Placental pericyte (primary cell): ENCODE data around the genes RPL21, RASL11A and FLT1.

DNA sequence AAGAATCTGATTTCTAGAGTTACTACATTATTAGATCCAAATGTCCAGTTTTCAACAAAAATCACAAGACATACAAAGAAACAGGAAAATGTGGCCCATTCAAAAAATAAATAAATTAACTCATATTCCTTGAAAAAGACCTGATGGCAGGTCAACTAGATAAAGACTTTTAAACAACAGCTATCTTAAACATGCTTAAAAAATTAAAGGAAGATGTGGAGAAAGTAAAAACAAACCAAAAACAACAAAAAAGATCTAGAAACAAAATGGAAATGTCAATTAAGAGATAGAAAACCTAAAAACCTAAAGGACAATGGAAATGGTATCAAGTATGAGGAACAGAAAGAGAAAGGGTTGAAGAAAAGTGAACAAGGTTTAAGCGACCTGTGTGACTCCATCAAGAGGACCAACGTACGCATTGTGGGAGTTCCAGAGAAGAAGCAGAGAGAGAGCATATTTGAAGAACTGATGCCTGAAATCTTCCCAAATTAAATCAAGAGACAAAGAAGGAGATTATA is 62.9 kb downstream of the CDK8 start:
- CAGE, long polyA plus RNA, result no peak

- CAGE, long polyA plus RNA, result no peak
Observed at GRCh38 chr13:26600482-26601011, 43.1 kb downstream of the WASF3 start.

DNA sequence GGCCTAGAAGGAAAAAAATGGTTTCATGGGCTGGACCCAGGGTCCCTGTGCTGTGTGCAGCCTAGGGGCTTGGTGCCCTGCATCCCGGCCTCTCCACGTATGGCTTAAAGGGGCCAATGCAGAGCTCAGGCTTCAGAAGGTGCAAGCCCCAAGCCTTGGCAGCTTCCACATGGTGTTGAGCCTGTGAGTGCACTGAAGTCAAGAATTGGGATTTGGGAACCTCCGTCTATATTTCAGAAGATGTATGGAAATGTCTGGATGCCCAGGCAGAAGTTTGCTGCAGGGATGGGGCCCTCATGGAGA is 22.2 kb downstream of the GPR12 start:
- CAGE, long polyA plus RNA, result no peak

DNA sequence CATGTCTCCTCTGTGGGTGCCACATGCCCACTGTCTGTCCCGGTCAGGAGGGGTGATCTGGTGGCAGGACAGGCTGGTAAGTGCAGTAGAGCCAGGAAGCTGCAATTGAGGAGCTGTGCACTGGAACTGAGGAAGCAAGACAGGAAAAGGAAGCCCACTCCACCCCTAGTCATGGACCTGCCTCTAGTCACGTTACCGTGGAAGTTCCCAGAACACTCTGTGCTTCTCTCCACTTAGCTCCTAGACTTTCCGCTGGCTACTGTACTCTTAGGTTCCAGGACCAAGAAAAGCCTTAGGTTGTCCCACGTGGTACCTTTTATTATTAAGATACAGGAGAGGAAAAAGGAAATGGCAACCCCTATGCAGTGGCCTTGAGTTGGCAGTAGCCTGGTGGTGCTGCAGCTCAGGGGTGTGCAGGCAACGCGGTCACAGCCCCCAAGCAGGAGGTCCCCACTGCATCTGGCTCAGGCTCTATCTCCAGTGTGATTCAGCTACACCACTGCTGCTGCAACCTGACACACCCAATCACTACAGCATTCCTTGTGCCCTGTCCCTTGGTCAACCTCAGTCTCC is 24.2 kb upstream of the GPR12 start:
- CAGE, long polyA plus RNA, result no peak

DNA sequence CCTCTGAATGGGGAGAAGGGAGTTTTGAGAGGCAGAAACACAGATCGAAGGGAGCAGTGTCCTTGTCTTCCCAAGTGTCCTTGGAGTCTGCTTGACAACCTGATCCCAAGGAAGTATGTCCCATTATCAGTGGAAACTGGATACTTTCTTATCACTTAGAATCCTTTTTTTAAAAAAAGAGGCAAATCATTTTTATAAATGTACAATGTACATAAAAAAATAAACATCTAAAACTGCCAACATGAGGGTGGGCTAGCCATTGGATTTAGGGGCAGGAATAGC is 195.5 kb upstream of the GPR12 start:
- CAGE, long polyA plus RNA, result no peak

DNA sequence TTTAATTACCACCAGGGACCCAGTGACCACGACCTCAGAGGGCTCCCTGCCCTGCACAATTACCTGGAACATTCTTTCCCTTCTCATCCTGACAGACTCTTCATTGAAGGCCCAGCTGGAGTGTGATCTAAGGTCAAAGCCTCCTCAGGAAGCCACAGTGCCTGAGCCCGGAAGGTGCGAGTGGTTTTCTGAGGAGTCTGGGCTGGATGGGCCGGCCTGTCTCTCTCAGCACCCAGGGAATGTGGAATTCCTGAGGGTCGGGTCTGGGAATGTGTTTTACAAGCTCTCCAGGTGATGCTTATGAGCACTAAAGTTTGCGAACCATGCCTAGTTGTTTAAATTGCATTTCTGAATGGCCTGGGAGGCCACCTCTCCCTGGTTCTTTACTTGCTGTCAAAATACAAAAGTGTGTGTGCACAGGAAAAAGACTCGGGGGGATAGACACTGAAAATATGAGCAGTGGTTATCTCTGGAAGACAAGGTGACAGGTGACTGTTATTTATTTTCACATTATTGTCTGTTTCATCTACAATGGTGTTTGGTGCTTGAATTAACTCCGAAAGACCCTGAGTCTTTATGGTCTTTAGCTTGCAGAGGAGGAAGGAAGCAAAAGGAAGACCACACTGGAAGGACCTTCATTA is 193.0 kb downstream of the USP12 start:
- CAGE, long polyA plus RNA, result no peak

DNA sequence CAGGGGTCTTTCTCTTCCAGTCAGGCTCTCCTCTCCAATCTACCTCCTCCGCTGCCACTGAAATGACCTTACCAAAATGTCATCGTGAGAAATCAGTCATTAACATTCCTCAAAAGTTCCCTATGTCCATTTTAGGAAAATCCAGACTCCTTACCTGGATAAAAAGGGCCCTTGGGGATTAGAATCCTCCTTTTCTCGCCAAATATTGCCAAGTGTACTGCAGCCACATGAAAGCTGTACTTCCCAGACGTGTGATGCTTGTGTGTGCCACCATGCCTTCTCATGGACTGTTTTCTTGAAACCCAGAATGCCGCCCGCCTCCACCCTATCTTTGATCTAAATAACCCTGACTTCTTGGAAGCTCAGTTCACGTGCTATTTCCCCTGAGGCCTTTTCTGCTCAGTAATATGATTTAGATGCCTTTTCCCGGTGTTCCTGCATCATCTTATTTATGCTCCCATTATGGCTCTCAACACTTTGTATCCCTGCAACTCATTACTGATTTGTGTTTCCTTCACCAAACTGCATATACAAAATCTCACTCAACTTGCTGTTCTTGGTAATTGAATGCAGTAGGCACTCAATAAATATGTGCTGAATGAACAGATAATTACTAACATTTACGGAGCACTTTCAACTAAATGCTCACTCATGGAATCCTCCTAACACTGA is 116.1 kb downstream of the USP12 start:
- CAGE, long polyA plus RNA, result no peak

GRCh38 chr13:27251154-27252073 is at the start of gene RPL21:
Gene RPL21, plus strand, starts transcription at chr13:27251558.
- CAGE, long polyA plus RNA, result no peak

DNA sequence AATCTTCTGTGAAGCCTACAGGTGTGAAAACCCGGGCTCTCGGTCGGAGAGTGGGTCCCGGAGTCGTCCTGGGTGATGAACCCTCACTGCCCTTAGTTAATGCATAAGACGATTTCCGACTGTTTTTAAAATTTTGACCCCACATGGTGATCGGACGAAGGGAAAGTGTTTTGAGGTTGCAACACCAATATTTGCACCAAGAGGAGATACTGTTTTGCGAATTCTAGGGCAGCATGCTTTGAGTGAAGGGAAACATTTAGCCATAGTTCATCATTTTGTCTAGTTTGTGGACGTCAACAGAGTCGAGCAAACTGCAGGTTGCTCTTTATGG is 681 bp downstream of the RPL21 start:
- CAGE, long polyA plus RNA, result no peak

DNA sequence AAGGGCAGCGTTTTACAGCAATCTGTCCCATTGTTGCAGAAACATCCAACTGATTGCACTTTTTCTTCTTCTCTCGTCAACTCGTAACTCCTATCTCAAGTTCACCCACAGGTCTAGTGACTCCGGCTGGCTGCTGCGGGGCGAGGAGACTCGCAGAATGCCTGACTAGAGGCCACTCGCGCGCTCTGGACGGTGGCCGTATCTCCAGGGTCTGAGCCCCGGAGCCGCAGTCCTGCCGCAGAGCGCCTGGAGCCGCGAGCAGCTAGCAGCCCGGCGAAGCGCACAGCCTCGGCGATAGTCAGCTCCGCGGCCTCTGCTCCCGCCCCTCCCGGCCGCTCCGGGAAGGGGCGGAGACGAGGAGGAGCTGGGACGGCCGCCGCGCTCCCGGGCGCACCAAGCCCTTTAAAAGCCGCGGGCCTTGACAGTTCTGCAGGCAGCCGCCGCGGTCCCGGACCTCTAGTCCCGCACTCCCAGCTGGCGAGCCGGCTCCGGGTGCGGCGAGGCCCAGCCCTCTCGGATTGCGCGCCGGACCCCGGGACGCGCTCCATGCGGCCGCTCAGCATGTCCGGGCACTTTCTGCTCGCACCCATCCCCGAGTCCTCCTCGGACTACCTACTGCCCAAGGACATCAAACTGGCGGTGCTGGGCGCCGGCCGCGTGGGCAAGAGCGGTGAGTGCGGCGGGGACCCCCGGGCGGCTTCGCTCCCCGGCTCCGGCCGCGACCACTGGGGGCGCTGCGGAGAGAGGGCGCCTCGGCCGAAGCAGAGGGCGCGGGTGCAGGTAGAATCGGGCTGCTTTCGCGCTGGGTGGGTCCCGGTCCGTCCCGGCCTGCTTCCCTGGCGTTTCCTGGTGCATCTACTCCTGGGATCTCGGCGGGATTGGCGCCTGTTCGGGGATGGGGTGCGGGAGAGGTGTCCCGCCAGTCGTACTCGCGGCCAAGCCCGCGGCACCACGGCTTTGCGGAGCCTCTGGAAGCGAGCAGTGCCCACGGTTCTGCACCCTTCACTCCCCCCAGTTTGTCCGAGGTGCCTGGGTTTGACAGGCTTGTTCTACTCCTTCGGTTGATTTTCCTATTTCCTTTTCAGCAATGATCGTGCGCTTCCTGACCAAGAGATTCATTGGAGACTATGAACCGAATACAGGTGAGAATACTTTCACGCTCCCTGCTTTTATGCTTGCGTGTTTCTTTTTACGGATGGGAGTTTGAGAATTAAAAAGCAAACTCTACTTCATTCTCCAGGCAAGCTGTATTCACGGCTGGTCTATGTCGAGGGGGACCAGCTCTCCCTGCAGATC is at the start of gene RASL11A:
Gene RASL11A (plus strand): TSS at position 432 of the 1,296 bp plus-strand sequence.
- CAGE, long polyA plus RNA, result no peak

- CAGE, long polyA plus RNA, result no peak
Observed at GRCh38 chr13:27434350-27435544, 10.3 kb downstream of the GTF3A start.

- CAGE, long polyA plus RNA, result no peak
Observed at GRCh38 chr13:27599748-27600410, 20.4 kb downstream of the LNX2 start.

DNA sequence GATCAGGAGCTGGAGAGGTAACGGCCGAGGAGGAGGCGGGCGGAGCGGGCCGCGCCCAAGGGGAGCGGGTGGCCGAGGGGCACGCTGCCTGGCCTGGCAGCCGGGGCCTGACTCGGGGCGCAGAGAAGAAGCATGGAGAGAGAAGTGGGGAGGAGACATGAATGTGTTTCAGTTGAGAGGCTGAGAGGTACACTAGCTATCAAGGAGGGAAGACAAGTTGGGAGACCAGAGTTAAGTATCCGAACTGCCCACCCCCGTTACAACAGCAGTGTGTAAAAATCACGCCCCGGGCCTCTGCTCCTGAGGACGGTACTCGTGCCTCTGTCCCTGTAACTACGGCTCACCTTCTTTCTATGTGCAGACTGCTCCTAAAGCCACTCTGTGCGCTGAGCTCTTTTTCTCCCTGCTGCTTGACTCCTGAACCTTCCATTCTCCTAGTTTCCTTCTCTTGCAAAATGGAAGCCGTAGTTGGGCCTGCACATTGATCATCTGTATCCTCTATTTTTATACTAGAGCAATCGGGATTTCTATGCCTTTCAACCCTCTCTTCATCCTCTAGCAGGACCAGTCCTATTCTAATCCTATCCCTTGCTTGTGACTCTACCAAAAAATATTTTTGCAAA is 412 bp downstream of the POLR1D start:
- CAGE, long polyA plus RNA, result no peak

- CAGE, long polyA plus RNA, result no peak
Observed at GRCh38 chr13:27829780-27830331, 37.6 kb downstream of the GSX1 start.

- CAGE, long polyA plus RNA, result no peak
Observed at GRCh38 chr13:27954984-27955507, 14.1 kb downstream of the CDX2 start.

DNA sequence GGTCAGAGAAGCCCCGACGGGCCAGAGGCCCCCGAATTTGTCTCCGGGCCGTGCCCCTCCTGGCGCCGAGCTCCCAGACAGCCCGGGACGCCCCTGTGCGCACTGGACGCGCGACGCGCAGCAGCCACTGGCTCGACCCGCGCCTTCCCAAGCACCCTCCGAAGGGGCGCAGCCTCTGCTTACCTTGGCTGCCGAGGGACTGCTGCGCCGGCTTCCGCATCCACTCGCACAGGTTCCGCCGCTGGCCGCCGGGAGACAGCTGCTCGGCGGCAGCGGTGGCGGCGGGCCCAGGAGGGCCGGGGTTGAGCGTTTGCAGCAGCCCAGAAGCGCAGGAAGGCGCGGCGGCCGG is 858 bp downstream of the CDX2 start:
- CAGE, long polyA plus RNA, result no peak

GRCh38 chr13:28136714-28137486 is 1.4 kb upstream of the PAN3 start:
- CAGE, long polyA plus RNA, result no peak

DNA sequence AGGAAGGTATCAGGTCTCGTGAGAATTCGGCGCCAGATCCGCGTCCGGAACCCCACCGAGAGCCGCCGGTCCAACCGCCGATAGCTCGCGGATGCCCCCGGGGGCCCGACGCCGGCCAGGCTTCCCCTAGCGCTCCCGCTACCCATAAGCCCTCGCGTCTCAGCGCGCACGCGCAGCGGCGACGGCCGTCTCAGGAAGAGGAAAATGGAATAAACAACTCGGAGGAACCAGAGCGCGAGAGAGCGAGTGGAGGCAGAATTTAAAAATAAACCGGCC is 384 bp upstream of the PAN3 start:
- CAGE, long polyA plus RNA, result no peak

- CAGE, long polyA plus RNA, result no peak
Observed at GRCh38 chr13:28394357-28394965, 100.5 kb downstream of the FLT1 start.

- CAGE, long polyA plus RNA, result no peak
Observed at GRCh38 chr13:28494684-28495723, at the start of gene FLT1. Gene FLT1, minus strand, starts transcription at chr13:28495128.